Pericardium fibroblast (primary cell): ENCODE measurements around the gene HSPA13.

GRCh38 chr21:6122252-6123533 is 4398.7 kb upstream of the TPTE start:
- RAMPAGE, long total RNA: no peak

- RAMPAGE, long total RNA: no peak
Observed at GRCh38 chr21:7613652-7614016, 2907.7 kb upstream of the TPTE start.

- RAMPAGE, long total RNA: no peak
Observed at GRCh38 chr21:8215887-8216432, 2305.4 kb upstream of the TPTE start.

GRCh38 chr21:9757087-9757469 is 764.3 kb upstream of the TPTE start:
- RAMPAGE, long total RNA: no peak

DNA sequence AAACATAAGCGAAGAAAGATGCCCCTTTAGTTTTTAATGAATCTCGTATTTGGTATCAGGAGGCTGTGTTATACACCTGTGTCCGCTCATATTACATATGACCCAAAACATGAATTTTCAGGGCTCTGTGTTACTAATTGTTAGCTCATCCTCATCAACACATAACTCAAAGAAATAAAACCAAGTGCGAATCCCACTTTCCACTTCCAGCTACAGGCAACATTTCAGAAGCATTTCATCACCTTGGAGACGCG is 654 bp downstream of the HSPA13 start:
- RAMPAGE, long total RNA: no peak

- RAMPAGE, long total RNA: start-site peak on the minus strand at chr21:14383131-14383155, 401 and 253 reads in 2 replicates
Observed at GRCh38 chr21:14382619-14383656, at the start of gene HSPA13. TSS of gene HSPA13 (minus strand) at chr21:14383146.

- RAMPAGE, long total RNA: no peak
Observed at GRCh38 chr21:14510718-14511447, 35.2 kb downstream of the SAMSN1 start.

- RAMPAGE, long total RNA: no peak
Observed at GRCh38 chr21:14526703-14528003, 19.0 kb downstream of the SAMSN1 start.

- RAMPAGE, long total RNA: no peak
Observed at GRCh38 chr21:14662683-14663008, 116.5 kb upstream of the SAMSN1 start.

- RAMPAGE, long total RNA: no peak
Observed at GRCh38 chr21:14687215-14687659, 141.1 kb upstream of the SAMSN1 start.

DNA sequence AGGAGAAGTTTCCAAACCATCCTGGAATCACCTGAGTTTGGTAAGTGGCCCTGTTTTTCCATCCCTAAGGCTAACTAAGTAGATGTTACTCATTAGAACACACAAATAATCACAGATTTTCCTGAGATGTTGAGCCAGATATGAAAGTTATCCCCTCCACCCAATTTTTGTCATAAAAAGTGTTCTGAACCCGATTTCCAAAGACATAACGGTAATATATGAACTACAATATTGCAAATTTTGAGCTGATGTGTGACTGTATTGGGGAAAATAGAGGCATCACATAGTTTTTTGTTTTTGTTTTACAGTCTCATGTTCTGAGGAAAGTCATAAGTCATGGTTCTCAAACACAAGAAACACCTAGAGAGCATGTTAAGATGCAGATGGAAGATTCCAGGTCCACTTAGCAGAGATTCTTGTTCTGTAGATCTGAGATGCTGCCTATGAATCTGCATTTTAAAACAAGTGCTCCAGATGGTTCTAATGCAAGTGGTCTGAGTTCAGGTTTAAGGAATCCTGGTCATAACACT is 101.5 kb downstream of the NRIP1 start:
- RAMPAGE, long total RNA: no peak

DNA sequence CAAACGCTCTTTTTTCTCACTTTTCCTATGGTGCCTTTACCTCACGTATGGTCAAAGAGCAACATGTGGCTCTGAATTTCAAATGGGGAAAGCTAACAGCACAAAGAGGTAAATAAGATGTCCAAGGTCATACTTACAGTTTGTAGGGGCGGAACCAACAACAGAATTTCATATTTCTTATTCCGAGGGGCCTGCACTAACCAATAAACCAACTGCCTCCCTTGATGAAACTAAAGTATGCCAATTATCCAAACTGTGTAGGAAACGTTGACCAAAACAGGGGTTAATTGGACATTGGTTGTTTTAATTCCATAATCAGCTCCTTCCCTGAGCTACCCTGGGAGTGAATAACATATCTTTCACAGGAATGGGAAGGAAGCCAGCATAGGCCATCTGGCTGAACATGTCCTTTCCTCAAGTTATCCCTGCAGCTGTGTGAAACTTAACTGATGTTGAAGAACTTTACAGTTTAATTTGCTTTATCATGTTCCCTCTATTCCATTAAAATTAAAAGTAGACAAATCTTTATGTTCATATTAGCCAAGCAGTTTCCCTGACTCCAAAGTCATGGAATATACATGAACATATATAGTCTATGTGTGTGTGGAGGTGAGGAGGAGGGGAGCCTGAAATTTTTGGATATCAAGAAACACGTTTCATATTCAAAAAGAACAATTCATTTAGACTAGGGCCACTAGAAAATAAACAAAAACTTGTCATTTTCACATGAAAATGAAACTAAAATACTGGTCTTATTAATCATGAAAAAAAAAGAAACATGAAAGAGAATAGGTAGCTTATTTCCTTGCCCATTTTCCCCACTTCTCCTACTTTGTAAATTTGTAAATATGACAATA is 75.4 kb downstream of the NRIP1 start:
- RAMPAGE, long total RNA: no peak

DNA sequence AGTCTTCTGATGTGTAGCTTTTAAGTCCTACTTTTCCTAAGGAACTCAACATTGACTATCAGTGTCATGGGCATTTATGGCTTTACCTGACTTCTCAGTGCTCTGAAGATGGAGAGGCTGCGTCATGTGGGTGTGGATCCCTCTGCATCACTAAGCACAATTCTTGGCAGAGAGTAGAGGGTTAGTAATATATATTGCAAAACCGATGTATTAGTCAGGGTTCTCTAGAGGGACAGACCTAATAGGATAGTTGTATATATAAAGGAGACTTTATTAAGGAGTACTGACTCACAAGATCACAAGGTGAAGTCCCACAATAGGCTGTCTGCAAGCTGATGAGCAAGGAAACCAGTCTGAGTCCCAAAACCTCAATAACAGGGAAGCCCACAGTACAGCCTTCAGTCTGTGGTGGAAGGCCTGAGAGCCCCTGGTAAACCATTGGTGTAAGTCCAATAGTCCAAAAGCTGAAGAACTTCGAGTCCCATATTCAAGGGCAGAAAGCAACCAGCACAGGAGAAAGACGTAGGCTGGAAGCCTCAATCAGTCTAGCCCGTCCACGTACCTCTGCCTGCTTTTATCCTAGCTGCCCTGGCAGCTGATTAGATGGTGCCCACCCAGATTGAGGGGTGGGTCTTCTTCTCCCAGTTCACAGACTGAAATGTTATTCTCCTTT is 159.7 kb upstream of the NRIP1 start:
- RAMPAGE, long total RNA: no peak

- RAMPAGE, long total RNA: no peak
Observed at GRCh38 chr21:15730816-15731215, 1.0 kb downstream of the USP25 start.

DNA sequence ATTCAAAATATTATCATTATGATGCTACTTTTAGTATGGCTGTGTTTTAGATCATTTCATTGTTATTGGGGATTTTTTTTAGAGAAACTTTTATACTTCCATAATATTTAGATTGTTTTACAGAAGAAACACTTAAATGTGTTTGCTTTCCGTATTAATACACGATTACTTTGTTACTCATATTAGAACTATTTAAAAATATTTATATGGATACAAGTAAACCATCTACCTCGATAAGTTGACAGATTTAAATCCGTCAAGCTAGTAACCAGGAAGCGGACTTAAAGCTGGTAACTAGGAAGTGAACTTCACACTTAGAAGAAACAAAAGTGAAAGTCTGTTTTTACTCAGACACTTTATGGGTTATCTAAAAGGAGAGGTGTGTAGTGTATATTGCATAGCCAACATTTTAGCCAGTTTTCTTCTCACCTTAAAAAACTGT is 2.4 kb downstream of the USP25 start:
- RAMPAGE, long total RNA: no peak

DNA sequence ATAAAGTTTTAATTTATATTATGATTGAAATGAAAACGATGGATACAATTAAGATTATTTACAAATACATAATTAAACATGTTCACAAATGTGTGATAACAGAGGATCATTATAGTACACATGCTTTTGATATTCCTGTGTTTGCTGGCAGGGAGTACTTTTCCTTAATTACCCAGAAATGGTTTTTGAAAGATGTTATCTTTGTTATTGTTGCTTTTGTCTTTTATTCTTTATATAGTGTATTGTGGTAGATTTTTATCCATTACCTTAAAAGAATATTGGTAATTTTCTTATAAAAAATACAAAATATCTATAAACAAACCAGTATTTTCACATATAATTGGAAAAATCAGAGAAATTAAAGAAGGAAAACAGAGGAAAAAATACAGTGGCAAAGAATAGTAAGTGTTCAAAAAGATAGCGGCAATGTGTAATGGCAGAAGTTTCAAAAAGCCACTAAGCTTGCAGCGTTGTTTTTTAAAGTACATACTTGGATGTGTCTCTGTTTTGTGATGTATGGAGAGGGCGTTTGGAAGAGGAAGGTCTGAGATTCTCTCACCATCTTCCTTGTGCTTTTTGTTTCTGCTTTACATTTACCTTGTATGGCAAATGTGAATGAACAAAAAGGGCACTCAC is 75.8 kb downstream of the USP25 start:
- RAMPAGE, long total RNA: no peak

DNA sequence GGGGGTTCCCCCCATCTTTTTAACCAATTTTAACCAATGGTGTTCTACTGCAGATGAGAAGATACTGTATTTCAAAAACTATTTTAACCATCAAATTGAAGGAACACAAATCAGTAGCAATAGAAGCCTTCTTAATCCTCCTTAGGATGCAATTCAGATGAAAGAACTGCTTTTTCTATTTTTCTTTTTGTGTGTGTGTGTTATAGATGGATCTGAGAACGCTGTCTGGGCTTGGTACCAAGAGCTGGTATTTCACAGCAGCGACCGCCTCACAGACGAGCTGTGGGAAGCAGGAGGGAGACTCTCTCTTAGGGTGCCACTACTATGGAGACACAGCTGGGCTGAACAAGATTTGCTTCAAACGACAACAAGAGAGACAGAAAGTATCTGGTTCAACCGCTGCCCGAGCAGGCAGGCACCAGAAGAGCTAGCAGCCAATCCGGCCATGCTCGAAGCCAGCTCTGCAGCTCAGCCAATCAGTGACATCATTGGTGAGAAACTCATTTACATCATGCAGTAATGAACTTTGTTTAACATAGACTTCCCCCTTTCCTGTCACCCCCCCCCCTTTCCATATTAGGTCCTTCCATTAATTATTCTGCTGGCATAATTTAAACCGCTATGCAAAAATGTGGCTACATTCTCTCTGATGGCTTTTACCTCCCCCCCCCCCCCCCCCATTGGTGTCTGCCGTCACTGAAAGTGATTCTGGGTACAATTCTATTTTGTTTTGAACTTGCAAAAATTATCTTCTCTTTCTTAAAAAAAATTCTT is 341.3 kb downstream of the USP25 start:
- RAMPAGE, long total RNA: no peak

GRCh38 chr21:16094959-16095336 is 365.2 kb downstream of the USP25 start:
- RAMPAGE, long total RNA: no peak

DNA sequence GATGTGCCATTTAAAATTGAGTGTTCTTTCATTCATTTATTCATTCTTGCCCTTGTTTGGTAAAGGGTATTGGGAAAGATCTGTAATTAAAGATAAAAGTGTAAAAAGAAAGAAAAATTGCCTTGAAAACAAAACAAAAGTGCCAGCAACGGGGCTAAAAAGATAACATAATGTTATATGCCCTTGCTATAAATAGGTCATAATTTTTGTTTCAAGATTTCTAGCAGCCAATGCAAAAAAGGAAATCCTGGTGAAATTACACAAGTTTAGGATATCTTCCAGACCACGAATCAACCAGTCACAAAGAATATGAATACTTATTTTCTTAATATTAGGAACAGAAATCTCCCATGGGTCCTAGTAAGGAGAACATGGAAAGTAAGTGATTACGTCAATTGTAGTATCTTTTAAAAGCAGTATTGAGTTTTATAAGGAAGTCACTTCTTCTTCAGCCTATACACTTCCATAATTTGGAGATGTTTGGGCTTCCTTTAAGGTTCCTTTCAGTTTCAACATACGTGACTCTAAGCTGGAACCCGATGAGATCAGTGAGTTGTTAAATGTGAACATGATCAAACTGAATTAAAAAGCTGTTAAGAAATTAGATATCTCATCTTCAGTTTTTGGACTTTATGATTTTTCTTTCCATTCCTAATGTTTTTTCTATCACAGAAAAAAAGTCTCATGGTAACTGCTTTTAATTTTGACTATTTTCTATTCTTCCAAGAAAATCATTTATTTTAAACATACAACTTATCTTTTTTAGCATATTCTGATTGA is 534.5 kb downstream of the USP25 start:
- RAMPAGE, long total RNA: no peak

GRCh38 chr21:16419146-16419940 is 689.6 kb downstream of the USP25 start:
- RAMPAGE, long total RNA: start-site peak on the plus strand at chr21:16419506-16419660, 154 and 144 reads in 2 replicates